Right cardiac atrium (tissue), 1 donor: ENCODE data around the genes GRXCR2, RBM27, POU4F3, TCERG1 and HTR4.

GRCh38 chr5:145493134-145493634, 342.0 kb downstream of the PRELID2 start:
- PRO-cap = no peak

- PRO-cap = no peak
Measured at GRCh38 chr5:145834644-145834999, 520 bp downstream of the PRELID2 start.

- PRO-cap = no peak
Measured at GRCh38 chr5:145872894-145873292, at the start of gene GRXCR2. TSS of gene GRXCR2 (minus strand) at chr5:145873014.

GRCh38 chr5:146024976-146025646, 80.3 kb downstream of the PLAC8L1 start:
- PRO-cap = no peak

DNA sequence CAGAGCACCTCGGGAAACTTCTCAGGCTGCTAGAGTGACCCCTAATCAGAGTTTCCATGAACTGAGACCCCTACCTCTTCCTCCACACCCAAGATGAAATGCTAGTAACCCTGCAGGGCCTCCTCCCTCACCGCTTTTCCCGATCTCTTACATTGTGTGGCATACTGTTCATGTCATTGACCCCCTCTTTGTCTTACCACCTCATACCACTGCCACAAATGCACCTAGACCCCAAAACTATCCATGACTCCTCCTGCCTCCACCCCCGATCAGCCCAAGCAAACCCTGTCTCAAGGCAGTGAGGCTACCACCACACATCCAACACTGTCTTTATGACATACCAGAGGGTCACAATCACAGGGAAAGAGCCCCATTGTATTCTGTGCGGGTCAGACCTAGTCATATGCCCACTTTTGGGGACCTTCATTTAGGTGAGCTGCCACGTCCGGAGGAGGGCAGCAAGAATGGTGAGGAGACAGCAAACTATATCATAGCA, 55.7 kb downstream of the PLAC8L1 start:
- PRO-cap = no peak

GRCh38 chr5:146203530-146204207, at the start of gene RBM27:
TSS of gene RBM27 (plus strand) at chr5:146203605.
- PRO-cap = bidirectional peak, plus-strand start at chr5:146203605, minus-strand start at chr5:146203308

DNA sequence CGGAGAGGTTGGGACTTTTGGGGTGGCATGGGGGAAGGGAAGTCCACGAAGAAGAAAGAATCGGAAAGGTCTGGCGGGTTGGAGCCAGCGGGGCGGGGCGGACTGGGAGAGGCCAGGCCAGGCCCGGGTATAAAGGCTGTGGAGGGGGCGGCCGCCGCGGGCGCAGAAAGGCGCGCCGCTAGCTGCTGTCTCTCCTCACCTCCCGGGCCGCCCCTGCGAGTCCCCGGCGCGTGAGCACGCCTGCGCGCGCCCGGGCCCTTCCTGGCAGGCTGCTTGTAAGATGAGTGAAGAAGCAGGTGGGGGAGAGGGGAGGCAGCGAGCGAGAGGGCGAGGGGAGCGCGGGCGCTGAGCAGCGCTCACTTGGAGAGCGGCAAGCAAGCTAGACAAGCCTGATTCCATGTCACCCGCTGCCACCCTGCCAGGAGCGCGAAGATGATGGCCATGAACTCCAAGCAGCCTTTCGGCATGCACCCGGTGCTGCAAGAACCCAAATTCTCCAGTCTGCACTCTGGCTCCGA, at the start of gene POU4F3:
POU4F3 (plus strand) TSS at position 159 of the 518 bp plus-strand sequence.
- PRO-cap = no peak

- PRO-cap = unidirectional peak, plus-strand start at chr5:146447311
Measured at GRCh38 chr5:146446725-146447427, at the start of gene TCERG1. TSS of gene TCERG1 (plus strand) at chr5:146447333.

DNA sequence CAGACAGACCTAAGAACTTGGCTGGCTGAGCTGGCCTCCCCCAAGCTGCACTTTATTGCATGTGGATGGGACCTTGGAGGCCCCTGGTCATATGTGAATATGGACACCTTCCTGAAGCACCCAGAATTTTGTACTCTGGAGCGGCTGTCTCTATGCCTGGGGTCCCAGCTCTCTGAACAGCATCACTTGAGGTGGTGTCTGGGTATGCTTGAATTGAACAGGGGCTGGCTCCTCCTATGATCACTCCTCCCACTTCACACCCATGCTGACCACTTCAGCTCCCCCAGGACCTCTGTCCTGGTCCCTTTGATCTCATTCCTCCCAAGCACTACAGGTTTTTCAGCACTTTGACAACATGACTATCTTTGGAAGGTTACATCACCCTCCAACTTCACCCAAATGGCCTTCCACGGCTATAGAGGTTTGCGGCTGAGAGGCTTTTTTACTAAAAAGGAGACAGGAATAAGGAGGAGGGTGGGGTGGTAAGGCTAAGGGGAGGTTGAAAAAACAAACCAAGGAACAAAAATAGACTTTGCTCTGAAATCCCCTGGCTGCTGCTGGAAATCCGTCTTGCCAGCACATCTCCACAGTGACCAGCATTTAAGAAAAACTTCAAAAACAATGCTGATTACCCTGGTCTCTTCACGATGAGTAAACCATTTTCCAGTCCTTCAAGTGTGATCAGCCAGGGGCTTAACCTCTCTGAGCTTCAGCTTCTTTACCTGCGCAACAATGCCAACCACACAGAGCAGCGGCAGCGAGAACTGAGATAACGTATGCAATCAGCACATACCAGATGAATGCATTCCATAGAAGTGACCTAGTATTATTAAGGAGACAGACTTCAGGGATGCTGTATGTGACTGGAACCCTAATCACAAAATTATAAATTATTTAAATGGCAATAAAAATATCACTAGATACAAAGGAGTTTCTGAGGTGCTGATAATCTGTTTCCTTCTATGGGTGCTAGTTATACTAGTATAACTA, 102.7 kb downstream of the DPYSL3 start:
- PRO-cap = no peak

GRCh38 chr5:147479763-147480543, 29.9 kb downstream of the DPYSL3 start:
- PRO-cap = no peak

GRCh38 chr5:147483828-147484783, 25.8 kb downstream of the DPYSL3 start:
- PRO-cap = bidirectional peak, plus-strand start at chr5:147484096, minus-strand start at chr5:147484044; unidirectional peak, plus-strand start at chr5:147484614

DNA sequence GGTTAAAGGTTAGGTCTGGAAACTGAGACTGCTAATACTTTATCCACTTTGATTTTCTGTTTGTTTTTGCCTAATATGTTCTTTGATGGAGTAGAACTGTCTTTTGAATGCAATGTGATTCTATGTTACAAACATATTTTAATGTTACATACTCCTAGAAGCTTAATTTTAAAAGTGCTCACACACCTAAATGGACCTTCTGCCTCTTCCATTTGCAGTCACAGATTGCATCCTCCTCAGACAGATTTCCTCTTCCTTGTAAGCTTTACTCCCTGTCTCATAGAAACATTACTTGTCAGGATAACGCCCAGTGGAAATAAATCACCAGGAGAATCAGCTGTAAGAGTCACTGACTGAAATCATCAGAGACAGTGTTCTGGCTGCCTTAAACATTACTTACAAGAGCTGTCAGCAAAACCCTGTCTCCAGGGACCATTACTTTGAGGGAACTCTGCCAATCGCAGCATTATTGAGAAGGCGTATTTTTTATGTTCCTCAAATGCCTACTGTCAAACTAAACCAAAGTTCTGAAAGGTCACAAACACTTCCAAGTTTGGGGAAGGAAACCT, 5.9 kb downstream of the DPYSL3 start:
- PRO-cap = no peak

DNA sequence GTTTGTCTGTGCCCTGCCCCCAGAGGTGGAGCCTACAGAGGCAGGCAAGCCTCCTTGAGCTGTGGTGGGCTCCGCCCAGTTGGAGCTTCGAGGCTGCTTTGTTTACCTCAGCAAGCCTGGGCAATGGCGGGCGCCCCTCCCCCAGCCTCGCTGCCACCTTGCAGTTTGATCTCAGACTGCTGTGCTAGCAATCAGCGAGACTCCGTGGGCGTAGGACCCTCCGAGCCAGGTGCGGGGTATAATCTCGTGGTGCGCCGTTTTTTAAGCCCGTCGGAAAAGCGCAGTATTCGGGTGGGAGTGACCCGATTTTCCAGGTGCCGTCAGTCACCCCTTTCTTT, 61.3 kb downstream of the JAKMIP2 start:
- PRO-cap = no peak

- PRO-cap = no peak
Measured at GRCh38 chr5:148131020-148131604, 37.2 kb upstream of the SPINK14 start.

DNA sequence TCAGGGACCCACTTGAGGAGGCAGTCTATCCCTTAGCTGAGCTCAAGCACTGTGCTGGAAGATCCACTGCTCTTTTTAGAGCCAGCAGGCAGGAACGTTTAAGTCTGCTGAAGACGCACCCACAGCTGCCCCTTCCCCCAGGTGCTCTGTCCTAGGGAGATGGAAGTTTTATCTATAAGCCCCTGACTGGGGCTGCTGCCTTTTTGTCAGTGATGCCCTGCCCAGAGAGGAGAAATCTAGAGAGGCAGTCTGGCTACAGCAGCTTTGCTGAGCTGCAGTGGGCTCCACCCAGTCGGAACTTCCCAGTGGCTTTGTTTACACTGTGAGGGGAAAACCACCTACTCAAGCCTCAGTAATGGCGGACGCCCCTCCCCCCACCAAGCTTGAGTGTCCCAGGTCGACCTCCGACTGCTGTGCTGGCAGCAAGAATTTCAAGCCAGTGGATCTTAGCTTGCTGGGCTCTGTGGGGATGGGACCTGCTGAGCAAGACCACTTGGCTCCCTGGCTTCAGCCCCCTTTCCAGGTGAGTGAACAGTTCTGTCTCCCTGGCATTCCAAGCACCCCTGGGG, 12.2 kb downstream of the SPINK13 start:
- PRO-cap = no peak

DNA sequence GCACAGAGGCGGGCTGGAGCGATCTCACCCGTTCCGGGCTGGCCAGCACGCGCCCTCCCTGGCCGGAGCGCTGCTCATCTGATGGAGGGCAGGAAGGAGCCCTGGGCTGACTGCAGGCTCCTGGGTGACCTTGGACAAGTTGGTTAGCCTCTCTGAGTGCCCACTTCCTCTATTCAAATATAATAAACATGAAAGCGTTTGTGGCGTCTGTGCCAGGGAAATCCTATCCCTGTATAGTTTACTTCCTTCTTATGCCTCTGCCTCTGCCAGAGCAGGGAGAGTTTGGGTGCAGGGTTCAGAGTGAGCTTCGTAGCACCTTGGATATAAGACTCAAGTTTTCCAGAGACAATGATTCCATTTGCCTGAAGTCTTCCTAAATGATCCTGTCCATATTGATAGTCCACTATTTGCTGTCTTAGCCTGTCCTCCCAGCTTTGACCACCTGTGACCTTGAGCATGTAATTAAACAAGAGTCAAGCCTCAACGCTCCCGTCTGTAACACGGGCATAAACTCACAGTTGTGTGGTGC, at the start of gene HTR4:
HTR4 (minus strand) TSS at position 80 of the 529 bp plus-strand sequence.
- PRO-cap = bidirectional peak, plus-strand start at position 73 of the sequence, minus-strand start at position 80 of the sequence

GRCh38 chr5:148808638-148809606, 17.5 kb upstream of the ADRB2 start:
- PRO-cap = no peak

DNA sequence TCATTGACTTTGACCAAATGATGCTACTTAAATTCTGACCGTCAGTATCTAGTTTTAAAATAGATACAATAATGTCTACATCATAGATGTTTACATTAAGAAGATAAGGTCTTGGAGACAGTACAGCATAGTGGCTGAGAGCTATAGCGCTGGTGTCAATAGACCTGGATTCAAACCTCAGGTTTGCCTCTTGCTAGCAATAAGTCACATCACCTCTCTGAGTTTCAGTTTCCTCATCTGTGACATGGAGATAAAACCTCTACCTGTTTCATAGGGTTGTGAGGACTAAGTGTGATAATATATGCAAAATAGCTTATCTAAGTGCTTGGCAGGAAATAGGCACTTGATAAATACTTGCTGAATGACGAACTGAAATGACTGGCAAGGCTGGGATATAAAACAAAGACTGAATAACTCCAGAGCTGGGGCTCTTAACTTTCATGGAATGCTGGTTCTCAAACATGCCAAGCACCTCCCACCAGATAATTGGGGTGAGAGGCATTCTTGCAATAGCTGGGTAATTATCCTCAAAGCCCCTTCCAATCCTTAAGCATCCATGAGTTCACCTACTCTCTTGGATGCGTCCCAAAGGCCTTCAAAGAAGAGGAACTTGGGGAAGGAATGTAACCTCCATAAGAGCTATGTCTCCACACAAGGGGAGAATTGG, 87.5 kb downstream of the ADRB2 start:
- PRO-cap = no peak

DNA sequence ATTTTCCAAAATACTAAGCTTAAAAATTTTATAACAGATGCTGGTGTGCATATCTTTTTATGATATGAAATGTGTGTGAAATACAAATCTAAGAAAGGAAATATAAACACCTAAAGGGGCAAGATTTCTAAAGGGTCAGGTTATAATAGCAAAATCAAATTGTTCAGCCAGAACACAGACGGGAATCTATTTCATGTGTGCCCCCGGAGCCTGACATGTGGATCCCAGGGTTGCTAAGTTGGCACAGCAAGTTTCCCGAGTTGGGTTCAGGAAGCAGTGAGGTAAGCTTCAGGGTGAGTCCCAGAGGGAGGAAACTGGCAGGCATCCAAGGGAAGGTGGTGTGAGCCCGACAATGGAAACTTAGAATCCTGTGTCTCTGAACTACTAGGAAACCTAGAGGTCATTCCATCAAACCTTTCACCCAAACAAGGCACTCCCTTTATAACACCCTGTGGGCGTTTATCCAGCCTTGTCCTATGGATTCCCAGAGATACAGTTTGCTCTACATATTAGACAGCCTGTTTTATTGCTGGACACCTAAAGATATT, 98.4 kb downstream of the ADRB2 start:
- PRO-cap = no peak

GRCh38 chr5:148984218-148984656, 78.6 kb downstream of the SH3TC2 start:
- PRO-cap = no peak